Left colon (tissue), 1 donor: ENCODE measurements around the genes PRR13, PCBP2 and GPR84.

DNA sequence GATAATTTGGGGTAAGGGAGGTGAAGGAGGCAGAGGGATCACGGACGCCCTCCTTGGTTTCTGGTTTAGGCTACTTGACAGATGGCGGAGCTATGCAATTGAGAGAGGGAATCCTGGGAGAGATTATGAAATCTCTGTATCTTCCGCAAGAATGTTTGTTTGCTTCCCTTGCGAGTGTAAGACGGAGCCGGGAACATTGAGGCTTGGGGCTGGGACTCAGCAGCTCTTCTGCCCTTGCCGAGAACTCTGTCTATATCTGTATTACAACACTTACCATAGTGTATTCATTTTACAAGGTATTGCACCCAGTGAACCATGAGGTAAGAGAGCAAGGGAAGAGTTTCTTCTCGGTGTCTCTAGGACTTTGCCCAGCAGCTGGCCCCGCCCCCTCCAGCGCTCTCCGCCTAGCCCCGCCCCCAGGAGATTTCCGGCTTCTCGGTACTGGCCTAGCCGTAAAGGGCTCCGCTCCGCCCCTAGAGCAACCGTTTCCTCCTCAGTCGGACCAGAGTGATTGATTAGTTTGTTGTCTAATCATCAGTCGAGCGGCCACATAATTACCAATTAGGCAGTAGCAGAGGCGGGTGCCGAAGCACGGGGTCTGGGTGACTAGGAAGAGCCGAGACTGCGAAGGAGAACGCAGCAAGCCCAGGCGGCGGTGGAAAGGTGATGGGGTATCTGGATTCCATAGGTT is at the start of gene PRR13:
TSS of gene PRR13 (plus strand) at position 605 of the 691 bp plus-strand sequence.
- PRO-cap = bidirectional peak, plus-strand start at position 196 of the sequence, minus-strand start at position 67 of the sequence; bidirectional peak, plus-strand start at position 609 of the sequence, minus-strand start at position 248 of the sequence

- PRO-cap = no peak
Measured at GRCh38 chr12:53447552-53447976, 4.3 kb upstream of the PCBP2 start.

GRCh38 chr12:53451870-53452170 is at the start of gene PCBP2:
Gene PCBP2 (plus strand): TSS chr12:53452102.
- PRO-cap = bidirectional peak, plus-strand start at chr12:53452105, minus-strand start at chr12:53451834

GRCh38 chr12:53452171-53453097 is 532 bp downstream of the PCBP2 start:
- PRO-cap = unidirectional peak, plus-strand start at chr12:53452325; unidirectional peak, minus-strand start at chr12:53452747

DNA sequence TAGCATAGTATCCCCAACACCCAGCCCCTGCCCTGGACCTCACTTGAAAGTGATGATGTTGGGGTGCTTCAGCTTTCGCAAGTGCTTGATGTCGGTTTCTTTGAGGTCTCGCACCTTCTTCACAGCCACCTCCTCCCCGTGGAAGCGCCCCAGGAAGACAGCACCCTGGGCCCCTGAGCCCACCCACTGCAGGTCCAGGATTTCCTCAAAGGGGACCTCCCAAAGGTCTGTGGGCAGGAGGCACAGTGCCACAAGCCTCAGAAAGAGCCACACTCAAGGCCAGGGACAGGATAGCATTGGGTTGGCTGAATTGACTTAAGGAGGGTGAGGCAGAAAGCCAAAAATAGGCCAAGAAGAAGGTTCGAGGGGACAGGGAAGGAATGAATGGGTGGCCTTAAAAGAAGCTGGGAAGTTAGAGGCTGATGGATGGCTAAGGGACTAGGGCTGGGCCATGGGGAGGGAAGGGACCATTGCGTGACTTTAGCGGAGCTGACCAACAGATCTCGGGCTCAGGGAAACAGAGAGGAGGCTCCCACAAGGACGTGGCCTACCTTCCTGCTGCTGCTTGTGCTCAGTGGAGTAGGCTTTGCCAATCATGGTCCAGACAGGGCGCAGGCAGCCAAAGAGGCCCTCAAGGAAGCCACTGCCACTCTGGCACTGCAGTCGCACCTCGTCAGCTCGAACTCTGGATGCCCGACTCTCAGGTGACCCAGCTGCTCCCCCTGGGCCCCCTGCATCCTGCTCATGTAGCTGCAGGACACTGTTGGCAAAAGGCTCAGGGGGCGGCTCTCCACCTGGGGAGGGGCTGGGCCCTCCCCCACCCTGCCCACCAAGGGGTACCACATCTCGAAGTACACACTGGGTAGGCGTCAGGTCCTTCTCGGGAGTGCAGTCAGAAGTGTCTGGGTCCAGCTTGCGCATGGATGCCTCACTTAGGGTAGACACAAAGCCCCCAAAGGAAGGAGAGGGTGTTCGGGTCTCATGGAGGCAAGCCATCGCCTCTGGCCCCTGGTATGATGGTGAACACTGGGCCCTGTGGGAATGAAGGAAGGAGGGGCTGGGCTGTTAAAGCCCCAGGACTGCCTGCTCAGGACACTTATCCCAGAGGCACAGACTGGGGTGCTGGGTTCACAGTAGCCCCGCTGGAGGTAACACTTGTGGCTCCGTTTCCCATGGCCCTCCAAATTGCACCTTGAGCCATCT is 12.5 kb downstream of the MAP3K12 start:
- PRO-cap = no peak

DNA sequence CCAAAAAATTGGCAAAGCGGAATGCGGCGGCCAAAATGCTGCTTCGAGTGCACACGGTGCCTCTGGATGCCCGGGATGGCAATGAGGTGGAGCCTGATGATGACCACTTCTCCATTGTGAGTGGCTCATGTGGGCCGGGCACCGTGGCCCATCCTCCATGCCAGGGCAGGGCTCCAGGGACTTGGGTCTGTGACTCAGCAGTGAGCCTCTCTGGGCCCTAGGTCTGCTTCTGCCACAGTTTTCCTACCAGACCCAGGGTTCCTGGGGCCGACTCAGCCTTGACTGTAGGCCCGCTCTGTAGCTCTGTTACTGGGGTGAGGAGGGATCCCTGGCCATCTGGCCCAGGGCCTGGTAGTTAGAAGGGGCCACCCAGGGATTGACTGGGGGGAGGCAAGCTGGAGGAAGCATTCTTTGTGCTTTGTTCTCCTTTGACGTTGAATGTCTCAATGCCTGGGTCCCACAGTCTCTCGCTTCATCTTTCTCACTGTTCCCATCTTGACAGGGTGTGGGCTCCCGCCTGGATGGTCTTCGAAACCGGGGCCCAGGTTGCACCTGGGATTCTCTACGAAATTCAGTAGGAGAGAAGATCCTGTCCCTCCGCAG is 2.0 kb downstream of the NPFF start:
- PRO-cap = no peak

GRCh38 chr12:53591949-53592335 is 34.2 kb downstream of the ATF7 start:
- PRO-cap = no peak

DNA sequence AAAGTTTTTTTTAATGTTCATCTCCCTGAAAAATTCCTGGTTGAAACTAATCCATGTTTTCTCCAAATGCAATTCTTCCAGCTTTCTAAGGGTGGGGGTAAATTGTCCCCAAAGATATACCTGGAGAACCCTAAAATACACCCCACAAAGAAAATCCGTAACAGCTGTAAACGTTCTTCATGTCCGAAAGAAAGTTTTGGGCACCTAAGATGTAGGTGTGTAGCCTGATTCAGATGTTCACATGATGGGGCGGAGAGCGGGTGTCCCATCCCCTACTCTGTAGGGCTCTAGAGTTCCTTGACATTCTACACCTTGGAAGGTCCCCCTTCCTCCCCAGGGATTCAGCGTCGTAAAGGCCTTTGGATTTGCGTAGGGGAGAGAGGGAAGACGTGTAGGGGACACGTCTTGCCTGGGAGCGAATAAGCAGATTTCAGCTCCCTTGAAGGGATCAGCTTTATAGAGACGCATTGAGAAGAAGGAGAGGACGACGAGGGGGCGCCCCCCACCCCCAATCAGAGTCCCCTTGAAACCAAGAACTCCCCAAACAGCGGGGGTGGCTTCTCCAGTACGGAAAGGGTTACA is 457 bp downstream of the CALCOCO1 start:
- PRO-cap = no peak

DNA sequence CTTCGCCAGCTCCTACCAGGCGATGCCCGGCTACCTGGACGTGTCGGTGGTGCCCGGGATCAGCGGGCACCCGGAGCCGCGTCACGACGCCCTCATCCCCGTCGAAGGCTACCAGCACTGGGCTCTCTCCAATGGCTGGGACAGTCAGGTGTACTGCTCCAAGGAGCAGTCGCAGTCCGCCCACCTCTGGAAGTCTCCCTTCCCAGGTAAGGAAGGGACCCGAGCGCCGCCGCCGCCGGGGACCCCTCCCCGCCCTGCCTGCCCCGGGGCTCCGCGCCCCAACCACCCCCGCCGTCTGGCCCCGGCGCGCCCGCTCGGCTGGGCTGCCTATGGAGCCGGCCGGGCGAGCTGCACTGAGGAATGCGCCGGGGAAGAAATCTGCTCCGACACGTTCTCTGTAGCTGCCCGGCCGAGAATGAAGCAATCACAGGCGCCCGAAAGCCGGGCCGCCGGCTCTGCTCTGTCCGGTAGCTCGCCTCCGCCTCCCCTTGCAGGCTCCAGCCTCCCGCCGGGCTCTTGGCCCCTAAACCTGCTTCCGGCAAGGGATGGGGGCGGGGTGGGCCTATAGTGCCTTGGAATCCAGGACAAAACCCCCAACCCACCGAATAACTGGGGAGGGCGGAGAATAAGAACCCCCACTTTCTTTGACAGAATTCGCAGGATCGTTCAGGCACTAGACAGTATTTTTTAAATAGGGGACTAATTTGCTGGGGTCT is 964 bp downstream of the HOXC13 start:
- PRO-cap = no peak

DNA sequence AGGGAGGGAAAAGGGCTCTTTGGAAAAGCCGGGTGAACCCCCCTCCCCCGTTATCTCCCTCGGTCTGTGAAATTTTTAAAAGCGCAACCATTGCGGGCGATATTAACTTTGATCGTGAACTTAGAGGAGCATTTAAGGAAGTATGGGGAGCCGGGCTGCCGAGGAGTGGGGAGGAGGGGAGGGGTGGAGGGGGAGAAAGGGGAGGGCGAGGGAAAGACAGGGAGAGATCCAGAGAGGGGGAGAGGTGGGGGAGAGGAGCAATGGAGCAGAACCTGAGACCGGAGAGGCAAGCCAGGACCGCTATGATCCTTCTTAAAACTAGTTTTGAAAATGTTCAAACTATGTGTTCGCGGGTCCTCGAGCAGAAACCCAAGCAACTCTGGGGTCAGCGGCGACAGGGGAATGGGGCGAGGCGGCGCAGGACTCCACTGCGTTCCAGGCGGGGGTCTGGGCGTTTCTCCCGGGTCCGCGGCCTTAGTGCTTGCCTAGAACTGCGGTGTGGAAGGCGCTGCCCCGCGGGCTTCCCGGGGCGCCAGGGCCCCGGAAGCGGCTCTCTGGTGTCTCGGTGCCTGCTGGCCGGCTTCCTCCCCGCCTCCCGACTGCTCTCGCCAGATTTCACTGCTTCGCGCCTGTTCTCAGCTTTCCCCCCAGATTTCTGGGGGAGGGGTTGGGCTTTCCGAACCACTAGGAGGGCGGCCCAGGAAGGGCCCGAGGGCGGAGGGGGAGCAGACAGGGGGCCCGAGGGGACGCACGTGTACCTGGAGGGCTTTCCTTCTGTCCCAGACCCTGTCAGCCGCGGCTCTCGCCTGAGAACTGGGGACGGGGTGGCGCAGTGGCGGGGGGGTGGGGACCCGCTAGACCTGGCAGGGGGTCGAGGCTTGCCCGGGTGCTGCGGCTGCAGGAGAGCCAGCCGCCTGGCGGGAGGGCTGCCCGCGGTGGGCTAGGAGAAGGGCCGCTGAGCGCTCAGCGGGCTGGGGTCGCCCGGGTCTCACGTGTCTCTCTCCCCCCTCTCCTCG is 1.5 kb downstream of the HOXC11 start:
- PRO-cap = no peak

GRCh38 chr12:53979736-53980740 is 4.9 kb upstream of the HOXC10 start:
- PRO-cap = no peak

GRCh38 chr12:54043330-54043905 is 10.2 kb upstream of the HOXC4 start:
- PRO-cap = no peak

GRCh38 chr12:54051970-54052634 is 1.5 kb upstream of the HOXC4 start:
- PRO-cap = unidirectional peak, minus-strand start at chr12:54052247

- PRO-cap = no peak
Measured at GRCh38 chr12:54173027-54173788, 15.6 kb downstream of the SMUG1 start.

DNA sequence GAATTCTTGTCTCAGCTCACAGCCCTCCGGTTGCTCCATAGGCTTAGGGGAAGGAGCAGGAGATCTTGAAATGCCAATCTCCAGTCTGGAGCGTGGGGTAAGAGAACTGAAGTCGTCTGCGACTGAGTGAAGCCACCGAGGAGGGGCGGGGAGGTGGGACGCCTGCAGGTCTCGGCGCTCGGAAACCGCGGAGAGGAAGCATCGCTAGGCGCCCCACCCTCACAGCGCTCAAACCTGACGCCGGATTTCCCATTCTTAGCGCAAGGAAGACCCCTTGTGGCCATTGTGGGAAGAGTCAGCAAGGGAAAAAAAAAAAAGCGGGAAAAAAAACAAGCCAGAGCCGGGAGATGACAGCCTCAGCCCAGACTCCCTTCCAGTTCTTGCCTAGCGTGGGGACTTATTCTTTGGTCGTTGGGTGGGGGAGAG is 28.2 kb upstream of the SMUG1 start:
- PRO-cap = no peak

- PRO-cap = no peak
Measured at GRCh38 chr12:54277812-54278901, 1.8 kb downstream of the CBX5 start.

DNA sequence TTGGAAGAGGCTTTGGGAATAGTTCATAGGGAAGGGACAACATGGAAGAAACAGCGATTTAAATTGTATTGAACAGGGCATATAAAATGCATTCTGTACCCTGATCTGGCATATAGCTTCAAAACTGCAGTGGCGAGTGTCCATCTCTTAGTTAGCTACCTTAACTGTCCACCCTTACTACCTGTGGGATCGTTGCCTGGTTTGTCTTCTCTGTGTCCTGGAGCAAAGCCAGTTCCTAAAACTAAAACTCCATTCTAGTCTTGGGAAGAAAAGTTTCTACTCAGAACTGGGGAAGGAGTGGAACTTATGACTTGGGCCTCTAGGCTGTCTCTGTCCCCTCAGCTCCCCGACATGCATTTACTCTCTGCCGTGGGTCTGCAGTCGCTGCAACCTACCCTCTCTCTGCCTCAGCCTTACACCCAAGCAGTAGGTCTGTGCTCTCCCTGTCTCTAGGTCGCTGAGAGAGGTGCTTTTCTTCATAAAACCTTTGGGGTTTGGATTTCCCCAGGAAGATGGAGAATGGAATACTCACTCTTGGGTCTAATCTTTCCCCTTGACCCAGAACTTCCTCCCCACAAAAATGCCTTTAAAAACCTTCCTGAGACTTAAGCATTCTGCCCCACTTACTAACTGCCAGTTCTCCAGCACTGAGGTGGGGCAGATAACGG is 13.1 kb downstream of the GPR84 start:
- PRO-cap = no peak

DNA sequence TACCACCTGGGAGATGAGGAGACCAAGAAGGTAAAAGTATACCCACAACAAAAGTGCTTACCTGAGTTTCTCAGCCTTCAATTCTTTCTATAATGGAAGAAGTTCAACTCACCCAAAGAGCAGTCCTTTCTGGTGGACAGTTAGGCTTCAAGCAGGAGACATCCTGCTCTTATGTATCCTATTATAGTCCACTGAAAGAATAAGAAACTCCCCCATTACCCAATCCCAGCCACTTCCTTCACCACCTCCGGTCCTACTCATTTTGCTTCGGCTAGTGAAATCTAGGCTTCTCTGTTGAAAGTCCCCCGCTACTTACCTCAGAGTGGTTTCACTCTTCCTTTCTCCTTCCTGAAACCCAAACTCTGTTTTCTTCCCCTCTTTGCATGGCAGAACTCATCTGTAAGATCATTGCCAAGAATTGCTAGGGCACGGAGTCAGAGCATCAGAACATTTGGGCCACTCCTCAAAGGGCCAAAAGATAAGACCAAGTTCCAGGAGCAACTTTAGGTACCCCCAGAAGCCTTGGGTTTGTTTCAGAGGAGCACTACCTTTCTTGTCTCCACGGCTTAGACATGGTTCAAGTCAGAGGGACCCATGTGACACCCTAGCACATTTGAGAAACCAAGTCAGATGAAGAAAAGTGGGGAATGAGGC is at the start of gene GPR84:
TSS of gene GPR84 (minus strand) at position 155 of the 654 bp plus-strand sequence.
- PRO-cap = no peak

GRCh38 chr12:54386849-54387464 is 2.4 kb upstream of the ZNF385A start:
- PRO-cap = no peak

GRCh38 chr12:54394546-54395529 is 10.3 kb upstream of the ZNF385A start:
- PRO-cap = no peak